ENCODE results near the genes DDX5 and PRKCA.

- CAGE, long polyA plus RNA = no peak
- RRBS = no CpG with 5 or more reads among the region's 7 CpGs
These were observed 3.8 kb downstream of the DDX5 start for GRCh38 chr17:64502138-64502802.

- CAGE, long polyA plus RNA = start-site peak on the minus strand at chr17:64506287-64506292, 9,166 and 7,186 reads in 2 replicates
- RRBS = 1% methylated on average over 13 of the region's 85 CpGs
These were observed at the start of gene DDX5 for GRCh38 chr17:64506043-64506955. TSS of gene DDX5 (minus strand) at chr17:64506289.

DNA sequence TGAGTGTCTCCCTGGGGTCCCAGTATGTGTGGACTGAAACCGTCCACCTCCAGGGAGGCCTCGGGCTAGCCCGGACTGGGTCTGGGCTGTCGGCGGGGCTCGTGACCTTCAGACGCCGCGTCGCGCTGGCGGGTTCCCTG, 211 bp downstream of the CEP95 start:
- CAGE, long polyA plus RNA = no peak
- RRBS = 0% methylated on average over 3 of the region's 12 CpGs

DNA sequence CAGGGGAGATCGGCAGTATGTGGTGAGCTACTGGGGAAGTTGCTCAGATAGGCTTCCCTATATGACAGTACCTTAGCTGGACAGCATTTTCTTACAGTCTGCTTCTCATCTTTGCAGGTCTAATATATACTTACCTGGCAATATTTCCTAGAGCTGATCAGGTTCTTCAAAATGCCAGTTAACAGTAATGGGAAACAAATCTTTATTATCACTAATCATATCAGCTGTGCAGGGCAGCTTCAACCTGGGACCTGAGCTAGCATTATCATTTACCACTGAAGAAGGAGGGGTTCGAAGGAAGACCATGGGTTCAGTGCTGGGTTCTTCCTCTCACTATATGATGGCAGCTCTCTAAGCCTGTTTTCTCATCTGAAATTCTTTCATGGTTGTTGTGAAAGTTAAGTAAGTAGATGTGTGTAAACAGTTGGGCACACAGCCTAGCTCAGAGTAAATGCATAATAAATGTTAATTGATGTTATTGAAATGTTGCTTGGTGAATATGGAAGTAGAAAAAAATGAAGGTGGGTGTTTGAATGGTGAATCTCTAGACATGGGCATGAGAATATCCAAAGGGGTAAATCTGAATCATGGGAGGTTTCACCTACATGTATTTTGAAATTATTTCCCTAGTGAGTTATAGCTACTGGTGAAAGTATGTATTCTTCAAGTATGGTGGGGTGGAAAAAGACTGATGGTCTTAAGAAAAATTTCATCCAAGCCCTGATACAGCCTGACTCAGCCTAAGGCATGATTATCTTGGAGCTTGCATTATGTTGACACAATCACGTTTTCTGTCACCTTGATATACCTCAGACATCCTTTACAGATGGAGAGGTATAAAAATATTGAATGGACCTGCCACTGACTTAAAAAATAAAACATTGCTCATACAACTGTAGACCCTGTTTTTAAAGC, 9.1 kb downstream of the CEP95 start:
- CAGE, long polyA plus RNA = no peak
- RRBS = no CpG with 5 or more reads among the region's 3 CpGs

- CAGE, long polyA plus RNA = no peak
- RRBS = no CpG with 5 or more reads among the region's 3 CpGs
These were observed 65.9 kb downstream of the CEP95 start for GRCh38 chr17:64572483-64573292.

DNA sequence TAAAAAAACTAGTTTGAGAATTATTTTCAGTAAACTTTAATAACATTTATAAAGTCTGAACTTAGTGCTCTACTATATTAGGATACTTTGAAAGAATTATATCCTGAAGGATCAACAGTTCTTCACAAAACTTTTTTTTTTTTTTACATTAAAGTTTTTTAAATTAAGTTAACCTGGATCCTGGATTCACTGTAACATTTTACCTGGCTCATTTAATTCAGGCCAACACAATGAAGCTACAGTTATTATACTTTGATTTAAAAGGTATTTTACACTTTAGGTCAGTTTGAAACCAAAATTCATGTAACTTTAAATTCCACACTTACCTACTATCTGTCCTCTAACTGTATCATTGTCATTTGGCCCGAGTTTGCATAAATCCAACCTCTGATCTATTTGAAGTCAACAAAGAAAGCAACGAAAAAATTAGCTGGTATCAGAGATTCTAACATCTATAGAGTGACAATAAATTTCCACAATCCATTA, 71.3 kb downstream of the SMURF2 start:
- CAGE, long polyA plus RNA = no peak
- RRBS = no CpG with 5 or more reads among the region's 2 CpGs

GRCh38 chr17:64781025-64781227, 118.8 kb upstream of the SMURF2 start:
- CAGE, long polyA plus RNA = no peak
- RRBS = no CpG with 5 or more reads among the region's 17 CpGs

- CAGE, long polyA plus RNA = no peak
- RRBS = no CpG with 5 or more reads among the region's 17 CpGs
These were observed 124.2 kb upstream of the SMURF2 start for GRCh38 chr17:64786145-64786787.

GRCh38 chr17:64897237-64897683, 22.0 kb downstream of the LRRC37A3 start:
- CAGE, long polyA plus RNA = no peak
- RRBS = no CpG with 5 or more reads among the region's 16 CpGs

DNA sequence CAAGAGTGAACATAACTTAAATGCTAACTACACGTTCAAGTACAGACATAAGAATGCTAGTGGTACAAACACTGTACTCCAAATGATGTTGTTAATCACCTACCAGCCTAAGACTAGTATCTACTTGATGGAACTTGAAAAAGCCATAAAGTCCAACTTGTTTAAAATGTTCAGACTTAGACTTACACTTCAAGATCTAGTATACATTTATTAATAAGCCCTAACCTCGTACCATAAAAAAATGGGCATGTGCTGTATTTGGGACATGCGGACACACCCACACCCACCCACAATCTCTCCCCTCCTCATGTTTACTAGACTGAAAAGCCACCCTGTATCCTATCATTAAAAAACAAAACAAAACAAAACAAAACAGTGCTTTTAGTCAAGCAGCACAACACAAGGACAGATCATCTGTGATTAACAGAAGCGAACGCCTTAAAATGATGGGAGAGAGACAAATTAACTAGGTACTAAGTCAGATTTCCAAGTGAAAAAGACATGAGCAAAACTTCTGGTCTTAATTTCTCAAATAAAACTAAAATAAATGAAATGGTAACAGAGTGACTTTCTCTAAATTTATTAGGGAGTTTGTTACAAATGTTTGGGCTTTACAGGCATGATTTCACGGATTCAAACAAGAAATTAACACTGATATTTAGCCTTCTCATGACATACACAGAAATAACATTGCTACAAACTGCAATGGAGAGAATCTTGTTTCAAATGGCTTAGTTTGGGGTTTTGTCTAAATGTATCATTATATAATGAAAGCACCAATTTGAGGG, 46.2 kb downstream of the GNA13 start:
- CAGE, long polyA plus RNA = no peak
- RRBS = no CpG with 5 or more reads among the region's 6 CpGs

GRCh38 chr17:65050019-65051087, 6.2 kb downstream of the GNA13 start:
- CAGE, long polyA plus RNA = no peak
- RRBS = no CpG with 5 or more reads among the region's 7 CpGs

- CAGE, long polyA plus RNA = no peak
- RRBS = 7% methylated on average over 13 of the region's 59 CpGs
These were observed 14.2 kb upstream of the RGS9 start for GRCh38 chr17:65122661-65123728.

GRCh38 chr17:65173263-65173843, 36.2 kb downstream of the RGS9 start:
- CAGE, long polyA plus RNA = no peak
- RRBS = no CpG with 5 or more reads among the region's 13 CpGs

GRCh38 chr17:65181616-65182777, 44.8 kb downstream of the RGS9 start:
- CAGE, long polyA plus RNA = no peak
- RRBS = no CpG with 5 or more reads among the region's 19 CpGs

DNA sequence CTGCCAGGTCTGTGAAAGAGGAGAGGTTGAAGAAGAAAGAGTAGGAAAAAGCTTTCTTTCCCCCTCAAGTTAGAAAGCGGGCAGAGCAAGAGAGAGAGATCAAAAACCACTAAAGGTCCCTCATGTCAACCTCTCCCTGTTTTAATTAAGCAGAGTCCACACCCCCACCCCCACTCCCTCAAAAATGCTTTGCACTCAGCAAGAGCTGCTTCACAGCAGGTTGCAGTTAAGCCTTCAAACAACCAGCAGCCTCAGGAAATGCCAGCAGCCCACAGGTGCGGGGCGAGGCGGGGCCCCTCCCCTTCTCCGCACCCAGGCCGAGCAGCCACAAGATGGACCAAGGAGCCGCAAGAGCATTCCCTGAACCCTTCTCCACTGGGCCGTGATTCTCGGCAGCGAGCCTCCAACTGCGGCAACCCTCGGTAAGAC, 66.3 kb downstream of the AXIN2 start:
- CAGE, long polyA plus RNA = no peak
- RRBS = no CpG with 5 or more reads among the region's 12 CpGs

GRCh38 chr17:65547015-65547891, 14.2 kb downstream of the AXIN2 start:
- CAGE, long polyA plus RNA = no peak
- RRBS = no CpG with 5 or more reads among the region's 5 CpGs

GRCh38 chr17:65555660-65556365, 5.6 kb downstream of the AXIN2 start:
- CAGE, long polyA plus RNA = no peak
- RRBS = no CpG with 5 or more reads among the region's 12 CpGs

DNA sequence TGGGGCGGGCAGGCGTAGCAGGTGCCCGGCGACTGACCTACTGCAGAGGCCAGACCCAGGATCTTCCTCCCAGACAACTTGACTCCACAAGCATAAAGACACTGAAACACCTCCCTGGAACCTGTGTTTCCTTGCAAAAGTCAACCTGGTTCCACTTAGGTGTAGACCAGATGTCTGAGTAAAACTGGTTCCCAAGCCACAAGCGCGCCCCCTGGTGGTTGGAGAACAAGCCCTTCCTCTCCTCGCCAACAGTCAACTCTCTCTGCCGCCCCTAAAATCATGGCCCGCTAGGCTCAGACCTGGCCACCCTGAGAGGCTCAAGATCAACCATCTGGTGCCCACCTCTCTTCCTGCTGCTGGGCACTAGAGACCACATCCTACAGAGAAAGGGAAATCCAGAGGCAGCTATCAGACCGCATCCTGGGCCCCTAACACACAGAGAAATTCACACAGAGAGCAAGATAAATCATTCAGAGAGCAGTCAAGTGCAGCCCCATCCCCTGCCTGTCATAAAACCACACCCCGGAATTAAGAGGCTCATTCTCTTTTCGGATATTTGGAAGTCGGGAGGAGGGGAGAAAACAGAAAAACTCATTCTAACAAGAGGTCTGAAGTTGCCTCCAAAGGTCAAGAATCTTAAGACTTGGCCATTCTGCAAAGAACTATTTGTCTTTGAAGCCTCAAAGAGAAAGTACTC, 4.9 kb downstream of the AXIN2 start:
- CAGE, long polyA plus RNA = no peak
- RRBS = no CpG with 5 or more reads among the region's 13 CpGs

DNA sequence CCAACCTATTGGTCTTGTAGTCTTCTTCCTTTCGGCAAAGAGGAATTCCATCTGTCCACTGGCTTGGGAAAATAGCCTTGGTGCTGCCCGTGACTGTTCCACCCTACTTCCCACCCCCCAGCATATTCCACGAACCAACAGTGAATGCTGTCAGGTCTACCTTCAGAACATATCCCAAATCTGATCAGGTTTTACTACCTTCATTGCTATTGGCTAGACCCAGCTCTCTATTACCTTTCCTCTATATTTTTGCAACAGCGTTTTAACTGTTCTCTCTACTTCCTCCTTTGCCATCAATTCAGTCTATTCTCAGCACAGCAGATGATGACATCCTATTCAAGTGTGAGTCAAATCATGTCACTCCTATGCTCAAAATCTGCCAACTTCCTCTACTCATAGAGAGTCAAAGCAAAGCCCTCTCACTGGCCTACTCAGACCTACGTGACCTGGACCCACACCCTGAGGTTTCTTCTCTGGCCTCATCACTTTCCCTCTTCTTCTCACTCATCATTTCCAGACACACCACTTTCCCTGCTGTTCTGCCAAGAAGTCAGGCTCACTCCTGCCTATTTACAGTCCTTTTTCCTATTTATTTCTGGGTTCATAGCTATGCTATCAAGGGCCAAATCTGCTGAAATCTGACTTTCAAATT, 289.0 kb upstream of the AXIN2 start:
- CAGE, long polyA plus RNA = no peak
- RRBS = no CpG with 5 or more reads among the region's 5 CpGs

GRCh38 chr17:66301796-66302749, at the start of gene PRKCA:
TSS of gene PRKCA (plus strand) at chr17:66302613.
- CAGE, long polyA plus RNA = start-site peak on the plus strand at chr17:66302389-66302658, 89 and 49 reads in 2 replicates
- RRBS = 2% methylated on average over 80 of the region's 120 CpGs

Measured in AG04450 (cell line).